NB4 (cell line): ENCODE measurements around a stretch of chr1.

DNA sequence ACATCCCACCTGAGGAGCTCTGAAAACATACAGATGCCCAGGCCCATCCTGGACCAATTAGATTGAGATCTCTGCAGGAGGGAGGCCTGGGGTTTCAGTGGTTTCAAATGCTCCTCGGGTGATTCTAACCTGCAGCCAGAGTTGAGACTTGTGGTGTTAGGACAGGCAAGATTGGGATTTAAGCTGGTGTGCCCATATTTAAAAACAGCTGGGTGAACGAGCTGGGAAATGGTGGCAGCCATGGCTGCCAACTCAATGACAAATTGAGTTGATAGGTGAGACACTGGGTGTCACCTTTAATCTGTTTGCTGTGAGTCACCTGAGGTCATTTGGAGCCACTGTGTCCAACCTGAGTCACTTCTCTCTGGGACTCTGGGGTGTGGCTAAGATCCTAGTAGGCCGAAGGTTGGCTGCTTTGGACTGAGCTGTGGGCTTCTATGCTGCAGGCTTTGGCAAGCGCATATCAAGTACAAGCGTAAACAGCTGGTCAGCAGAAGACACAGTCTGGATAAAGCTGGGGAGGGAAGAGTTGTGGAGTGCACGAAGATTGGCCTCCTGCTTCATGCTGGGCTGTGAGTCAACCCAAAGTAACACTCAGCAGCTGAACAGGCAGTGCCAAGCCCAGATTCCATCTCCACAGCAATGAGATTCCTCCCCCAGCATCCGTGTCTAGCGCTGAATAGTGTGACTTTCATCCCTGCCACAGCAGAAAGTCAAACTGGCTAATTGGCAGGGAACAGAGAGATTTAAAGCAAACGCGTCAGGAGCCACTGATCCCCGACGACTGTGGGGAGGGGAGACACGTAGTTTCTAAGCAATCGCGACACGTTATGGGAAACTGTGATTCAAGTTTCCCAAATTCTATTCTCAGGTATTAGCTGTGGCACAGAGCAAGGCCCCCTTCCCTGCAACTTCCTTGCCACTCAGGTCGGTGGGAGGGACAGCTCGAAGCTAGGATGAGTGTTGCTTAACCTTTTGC is 24.0 kb downstream of the TEX35 start:
- RRBS: no CpG with 5 or more reads among the region's 18 CpGs

- RRBS: no CpG with 5 or more reads among the region's 9 CpGs
Measured at GRCh38 chr1:178550551-178551179, 37.8 kb downstream of the TEX35 start.

DNA sequence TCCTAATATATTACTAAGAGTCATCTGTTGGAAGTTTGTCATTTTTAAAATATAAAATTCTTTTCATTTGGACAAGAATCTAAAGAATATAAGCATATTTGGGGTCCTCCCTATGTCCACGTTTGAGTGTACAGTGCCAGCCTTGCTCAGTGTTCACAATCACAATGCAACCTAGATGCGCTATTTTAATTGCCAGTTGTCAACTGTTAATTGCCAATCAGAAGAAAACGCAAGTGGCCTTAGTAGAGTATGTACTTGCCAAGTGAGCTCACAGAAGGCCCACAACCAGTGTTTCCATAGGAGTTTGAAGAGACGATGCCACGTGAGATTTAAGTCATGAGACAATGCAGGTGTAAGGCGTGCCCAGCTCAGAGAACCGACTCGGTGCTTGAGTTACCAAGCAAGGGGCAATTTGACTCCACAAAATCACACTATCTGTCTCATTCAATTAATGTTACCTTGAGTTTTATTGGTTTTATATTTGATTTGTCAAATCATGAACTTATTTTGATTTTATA is 65.6 kb downstream of the TEX35 start:
- RRBS: no CpG with 5 or more reads among the region's 8 CpGs

DNA sequence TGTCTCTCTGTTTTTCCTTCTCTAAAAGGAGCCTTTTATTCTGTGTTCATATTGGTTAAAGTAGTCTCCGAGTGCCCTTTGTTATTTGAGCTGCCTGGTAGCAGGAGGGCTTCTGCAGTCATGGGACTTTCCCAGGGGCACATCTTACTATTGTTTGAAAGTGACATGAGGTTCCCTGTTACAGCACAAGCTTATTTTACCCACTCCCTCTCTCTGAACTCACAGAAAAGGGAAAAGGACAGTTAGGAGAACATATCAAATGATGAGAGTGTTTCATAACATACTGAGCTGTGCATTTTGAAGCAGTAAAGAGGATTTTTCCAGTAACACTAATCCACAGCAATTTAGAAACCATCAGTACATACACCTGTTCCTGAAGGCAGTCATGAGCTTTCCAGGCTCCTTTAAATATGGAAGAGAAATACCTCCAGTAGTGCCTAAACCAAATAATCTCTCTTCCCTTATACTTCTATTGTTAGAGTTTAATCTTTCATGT is 58.2 kb upstream of the ANGPTL1 start:
- RRBS: no CpG with 5 or more reads among the region's 1 CpG

GRCh38 chr1:179087335-179088065 is 5.6 kb downstream of the TOR3A start:
- RRBS: 92% methylated on average over 6 of the region's 15 CpGs

DNA sequence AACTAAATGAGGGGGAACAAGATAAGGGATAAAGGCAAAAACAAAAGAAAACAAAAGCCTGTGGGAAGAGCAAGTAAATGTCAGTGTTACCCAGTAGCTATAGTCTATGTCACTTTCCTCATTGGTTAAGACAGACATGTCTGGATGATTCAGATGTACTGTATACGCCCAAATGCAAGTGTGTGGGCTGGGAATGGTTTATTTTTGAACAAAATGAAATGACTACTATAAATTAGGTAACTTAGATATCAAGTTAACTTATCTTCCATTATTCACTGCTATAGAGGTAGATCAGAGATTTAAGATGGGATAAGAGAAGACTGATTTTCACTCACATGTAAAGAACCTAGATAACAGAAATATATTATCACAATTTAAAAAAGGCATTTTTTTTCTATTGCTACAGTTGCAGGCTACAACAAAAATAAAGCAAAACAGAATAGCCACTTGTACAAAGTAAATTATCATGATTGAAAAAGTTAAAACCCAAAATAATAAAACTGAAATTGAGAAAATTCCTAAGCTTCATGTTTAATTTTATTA is 60.1 kb downstream of the TOR3A start:
- RRBS: no CpG with 5 or more reads among the region's 1 CpG

DNA sequence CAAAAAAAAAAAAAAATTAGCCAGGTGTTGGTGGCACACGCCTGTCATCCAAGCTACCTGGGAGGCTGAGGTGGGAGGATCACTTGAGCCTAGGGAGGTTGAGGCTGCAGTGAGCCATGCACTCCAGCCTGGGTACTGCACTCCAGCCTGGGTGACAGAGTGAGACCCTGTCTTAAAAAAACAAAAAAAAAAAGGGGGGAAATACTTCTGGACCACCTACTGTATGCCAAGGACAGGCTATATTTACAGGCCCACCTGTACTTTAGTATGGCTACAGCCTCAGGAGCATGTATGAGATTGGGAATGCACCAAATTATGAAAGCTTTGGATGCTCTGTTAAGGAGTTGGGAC is 49.6 kb downstream of the ABL2 start:
- RRBS: no CpG with 5 or more reads among the region's 1 CpG

DNA sequence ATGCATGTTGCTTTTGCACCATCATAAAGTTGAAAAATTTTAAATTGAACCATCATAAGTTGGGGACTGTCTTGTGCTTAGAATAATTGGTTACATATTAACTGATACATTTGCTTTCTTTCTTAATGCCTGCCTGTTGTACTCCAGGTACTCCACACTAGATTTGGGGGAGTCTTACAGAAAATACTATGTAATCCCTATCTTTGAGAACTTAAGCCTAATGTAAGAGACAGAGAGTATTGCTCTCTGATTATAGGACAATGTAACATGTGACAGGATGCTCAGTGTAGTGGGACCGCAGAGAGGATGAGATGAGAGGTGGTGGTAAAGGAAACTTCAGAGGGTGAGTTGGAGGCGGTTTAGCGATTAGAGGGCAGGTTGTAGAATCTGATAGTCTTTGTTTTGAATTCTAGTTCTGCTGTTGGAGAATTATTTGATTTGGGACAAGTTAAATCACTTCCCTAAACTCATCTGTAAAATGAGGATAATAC is 5.3 kb downstream of the SOAT1 start:
- RRBS: no CpG with 5 or more reads among the region's 3 CpGs

- RRBS: no CpG with 5 or more reads among the region's 7 CpGs
Measured at GRCh38 chr1:179881307-179881788, 737 bp upstream of the TOR1AIP1 start.

DNA sequence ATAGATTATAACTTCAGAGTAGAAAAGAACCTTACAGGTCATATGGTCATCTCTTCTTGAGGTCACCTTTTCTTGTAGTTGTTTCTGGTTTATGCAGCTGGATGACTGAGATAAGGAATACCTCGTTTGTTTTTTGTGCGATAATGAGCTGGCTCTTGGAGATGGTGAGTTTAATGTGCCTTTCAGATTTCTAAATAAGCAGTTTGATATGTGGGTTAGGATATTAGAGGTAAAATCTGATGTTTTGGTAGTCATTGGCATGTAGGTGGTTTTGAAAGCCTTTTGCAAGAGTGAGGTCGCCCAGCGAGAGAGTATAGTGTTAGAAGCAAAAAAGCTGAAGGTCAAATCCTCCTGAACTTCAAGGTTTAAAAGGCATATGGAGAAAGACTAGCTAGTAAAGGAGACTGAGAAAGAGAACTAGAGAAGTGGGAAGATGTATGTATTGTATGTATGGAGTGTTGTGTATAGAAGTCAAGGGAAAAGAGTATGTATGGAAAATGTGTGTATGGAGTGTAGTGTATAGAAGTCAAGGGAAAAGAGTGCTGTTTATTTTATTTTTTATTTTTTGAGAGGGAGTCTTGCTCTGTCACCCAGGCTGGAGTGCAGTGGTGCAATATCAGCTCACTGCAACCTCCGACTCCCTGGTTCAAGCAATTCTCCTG is 17.5 kb downstream of the CEP350 start:
- RRBS: no CpG with 5 or more reads among the region's 5 CpGs

- RRBS: no CpG with 5 or more reads among the region's 9 CpGs
Measured at GRCh38 chr1:180156006-180156884, 1.6 kb downstream of the QSOX1 start.

DNA sequence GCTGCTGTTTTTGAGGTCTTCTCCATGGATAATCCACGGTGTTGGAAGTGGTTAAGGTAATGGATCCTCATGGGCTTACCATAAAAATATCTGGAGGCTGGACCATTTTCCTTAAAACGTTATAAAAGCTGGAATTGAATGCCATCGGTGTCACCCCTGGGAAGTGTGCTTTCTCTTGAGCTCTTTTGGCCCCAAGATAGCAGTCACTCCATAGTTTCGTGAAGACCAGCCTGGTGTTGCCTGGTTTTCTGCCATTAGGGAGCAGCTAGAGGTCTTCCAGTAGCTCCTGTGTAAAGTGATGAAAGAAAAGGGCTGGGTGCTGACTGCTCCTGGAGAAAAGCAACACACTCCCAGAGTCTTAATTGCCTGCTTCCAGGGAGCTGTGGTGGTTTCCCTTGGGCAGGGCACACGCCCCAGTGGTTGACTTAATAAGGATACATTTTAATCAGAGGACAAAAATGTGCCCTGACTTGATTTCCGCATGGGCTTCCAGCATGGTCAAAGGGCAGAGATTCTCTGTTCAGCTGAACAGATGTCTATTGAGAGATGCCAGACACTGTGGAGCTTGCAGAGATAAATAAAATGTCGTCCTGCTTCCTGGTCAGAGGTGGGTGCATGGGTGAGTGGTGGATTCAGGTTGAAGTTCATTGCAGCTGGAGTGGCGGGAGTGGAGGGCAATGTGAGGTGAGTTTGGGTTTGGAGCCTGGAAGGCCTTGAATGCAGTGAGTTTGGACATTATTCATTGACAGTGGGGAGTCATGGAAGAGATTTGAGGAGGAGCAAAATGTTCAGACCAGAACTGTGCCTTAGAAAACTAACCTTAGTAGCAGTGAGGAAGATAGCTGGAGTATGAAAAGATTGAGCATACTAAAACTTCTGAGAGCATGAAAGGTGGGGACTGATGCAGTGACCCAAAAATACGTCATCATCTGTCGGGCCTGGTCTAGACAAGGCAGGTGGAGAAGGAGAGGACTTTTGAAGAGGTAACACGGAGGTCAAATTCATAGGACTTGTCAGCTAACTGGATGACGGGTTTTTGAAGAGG is 16.0 kb downstream of the QSOX1 start:
- RRBS: no CpG with 5 or more reads among the region's 12 CpGs

DNA sequence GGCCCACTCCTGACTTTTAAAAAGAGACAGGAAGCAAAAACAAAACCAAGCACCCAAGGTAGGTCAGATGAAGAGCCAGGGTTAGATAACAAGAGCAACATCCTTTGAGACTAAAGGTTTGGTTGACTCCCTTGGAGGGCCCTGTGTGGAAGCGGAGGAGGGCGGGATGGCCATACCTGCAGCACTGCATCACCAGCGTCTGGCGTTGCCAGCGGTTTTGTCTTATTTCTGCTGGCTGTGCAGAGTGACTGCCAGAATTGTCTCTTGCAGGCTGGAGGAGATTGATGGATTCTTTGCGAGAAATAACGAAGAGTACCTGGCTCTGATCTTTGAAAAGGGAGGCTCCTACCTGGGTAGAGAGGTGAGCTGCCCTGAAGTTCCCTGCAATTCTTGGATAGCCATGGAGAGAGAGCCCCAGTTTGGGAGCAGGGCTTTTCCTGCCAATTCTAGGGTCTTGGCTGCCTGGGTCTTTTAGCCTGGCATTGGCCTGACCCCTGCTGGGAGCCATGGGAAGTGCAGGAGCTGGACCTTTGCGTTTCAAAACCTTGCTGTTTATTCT is 23.9 kb downstream of the QSOX1 start:
- RRBS: no CpG with 5 or more reads among the region's 8 CpGs

DNA sequence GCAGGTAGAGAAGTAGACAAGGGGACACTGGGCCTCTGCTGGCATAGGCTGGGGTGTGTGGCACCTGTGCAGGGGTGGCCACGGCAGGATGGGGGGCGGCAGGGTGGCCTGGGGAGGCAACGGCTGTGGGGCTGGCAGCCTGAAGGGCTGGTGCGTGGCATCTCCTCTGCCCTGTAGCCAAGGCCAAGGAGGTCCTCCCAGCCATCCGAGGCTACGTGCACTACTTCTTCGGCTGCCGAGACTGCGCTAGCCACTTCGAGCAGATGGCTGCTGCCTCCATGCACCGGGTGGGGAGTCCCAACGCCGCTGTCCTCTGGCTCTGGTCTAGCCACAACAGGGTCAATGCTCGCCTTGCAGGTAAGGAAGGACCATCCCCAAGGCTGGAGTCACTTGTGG is 36.0 kb upstream of the LHX4 start:
- RRBS: no CpG with 5 or more reads among the region's 14 CpGs

GRCh38 chr1:180296435-180296958 is 66.4 kb downstream of the LHX4 start:
- RRBS: no CpG with 5 or more reads among the region's 12 CpGs

DNA sequence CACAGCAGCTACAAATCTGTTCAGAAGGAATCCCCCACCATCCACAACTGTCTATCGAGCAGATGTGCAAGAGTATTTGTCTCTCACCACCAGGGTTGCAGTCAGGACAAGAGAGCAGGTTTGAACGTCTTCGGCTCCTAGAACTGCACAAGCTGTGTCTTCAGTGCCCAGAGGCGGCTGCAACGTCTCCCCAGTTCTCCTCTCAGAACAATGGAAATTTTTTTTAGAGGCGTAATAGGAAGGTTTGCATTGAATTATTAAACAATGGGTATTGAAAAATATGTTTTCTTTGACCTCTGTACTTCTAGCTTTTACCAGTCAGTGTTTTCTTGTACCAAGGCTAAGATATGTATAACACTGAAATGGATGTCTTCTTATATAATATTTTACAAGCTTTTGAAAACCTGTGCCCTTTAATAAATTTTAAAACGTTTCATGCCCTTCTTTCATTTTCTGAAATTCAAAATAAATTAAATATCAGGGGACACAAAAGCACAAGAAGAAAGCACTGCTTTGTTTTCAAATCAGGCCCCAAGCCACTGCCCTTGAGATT is 63.8 kb upstream of the ACBD6 start:
- RRBS: no CpG with 5 or more reads among the region's 7 CpGs

GRCh38 chr1:181042937-181043391 is 9.2 kb downstream of the MR1 start:
- RRBS: no CpG with 5 or more reads among the region's 2 CpGs

- RRBS: no CpG with 5 or more reads among the region's 11 CpGs
Measured at GRCh38 chr1:181087045-181088100, 1.1 kb upstream of the IER5 start.

GRCh38 chr1:181129666-181130299 is 41.3 kb downstream of the IER5 start:
- RRBS: no CpG with 5 or more reads among the region's 5 CpGs

- RRBS: no CpG with 5 or more reads among the region's 8 CpGs
Measured at GRCh38 chr1:181159865-181160391, 71.4 kb downstream of the IER5 start.